Left colon (tissue), 1 donor: ENCODE measurements around a stretch of chr18.

DNA sequence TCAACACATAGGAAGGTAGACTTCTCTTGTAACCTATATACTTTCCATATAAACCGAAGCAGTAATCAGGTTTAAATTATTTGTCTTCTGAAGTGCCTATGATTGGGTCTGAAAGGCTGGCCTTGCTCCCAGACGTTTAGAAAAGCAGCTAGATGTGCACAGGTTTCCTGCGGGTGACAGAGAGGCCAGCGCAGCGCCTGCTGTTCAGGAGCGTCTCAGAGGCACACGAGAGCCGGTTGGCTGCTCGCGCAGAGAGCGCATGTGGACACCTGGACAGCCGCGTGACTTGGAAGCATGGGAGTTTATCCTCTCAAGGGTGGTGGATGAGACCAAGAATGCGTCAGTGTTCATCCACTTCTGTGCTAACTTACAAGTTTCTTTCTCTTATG lies 303.7 kb downstream of the PTGR3 start:
- PRO-cap, result no peak

- PRO-cap, result bidirectional peak, plus-strand start at chr18:74994769, minus-strand start at chr18:74994608
Observed at GRCh38 chr18:74994216-74994873, 214.6 kb downstream of the PTGR3 start.

DNA sequence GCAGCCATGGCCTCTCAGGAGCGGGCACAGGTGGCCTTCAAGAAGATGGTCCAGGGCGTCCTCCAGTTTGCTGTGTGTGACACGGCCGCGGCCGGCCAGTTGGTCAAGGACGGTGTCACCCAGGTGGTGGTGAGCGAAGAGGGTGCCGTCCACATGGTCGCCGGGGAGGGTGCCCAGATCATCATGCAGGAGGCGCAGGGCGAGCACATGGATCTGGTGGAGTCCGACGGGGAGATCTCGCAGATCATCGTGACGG lies 145.1 kb downstream of the PTGR3 start:
- PRO-cap, result no peak

DNA sequence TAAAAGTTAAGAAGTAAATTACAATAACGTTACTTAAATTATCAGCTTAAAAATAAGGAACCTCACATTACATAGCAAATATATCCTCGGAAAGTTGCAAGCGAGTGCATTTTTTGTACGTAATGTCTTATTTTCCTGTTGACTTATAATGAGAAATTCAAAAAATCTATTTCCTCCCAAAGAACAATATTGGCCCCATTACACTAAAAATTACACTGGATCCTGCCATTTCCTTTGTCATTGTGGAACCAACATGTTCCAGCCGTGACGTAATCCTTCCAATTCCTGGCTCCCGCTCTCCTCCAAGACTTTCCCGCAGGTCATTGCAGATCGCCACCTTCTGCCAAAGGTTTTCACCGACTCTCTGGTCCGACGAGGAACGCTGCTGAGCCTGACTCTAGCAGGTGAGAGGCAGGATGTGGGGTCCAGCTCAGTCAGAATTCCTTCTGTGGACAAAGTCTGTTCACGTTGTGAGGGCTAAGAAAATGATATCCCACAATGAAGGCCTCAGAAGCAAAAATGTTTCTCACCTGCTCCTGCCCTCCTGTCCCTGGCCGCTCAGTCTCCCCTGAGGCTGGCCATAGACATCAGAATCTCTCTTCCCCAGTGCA lies 38.0 kb downstream of the PTGR3 start:
- PRO-cap, result no peak

DNA sequence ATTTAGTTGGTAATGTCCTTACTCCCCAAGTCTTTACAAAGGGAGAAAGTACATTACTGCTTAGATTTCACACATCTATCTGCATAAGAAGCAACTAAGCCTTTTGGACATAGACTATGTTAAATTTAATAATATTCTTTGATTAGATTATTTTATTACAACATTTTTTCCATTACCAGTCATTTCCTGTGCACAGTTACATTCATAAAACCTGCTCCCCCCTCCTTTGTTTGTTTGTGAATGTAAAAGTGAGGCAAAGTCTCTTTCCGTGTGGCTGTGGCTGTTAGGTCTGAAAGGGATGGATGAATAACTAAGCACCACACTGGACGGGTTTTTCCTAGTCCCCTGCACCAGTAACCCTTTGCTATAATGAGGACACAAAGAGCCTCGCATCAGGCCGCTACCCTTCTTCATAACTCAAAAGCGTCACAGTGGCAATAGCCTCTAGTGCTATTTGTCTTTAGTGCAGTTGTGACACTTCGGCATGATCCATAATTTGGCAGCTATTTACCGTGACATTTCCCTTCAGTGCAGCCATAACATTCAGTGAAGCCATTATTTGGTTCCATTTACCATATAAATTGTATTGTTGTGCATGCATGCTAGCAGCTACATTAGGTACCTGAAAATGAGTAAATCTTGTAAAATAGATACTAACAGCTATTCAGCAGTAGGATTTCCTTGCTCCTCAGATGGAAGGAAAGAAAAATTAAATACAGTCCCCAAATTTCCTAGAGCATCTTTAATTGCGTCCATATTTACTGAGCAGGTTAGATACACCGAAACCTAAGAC lies 9.4 kb downstream of the PTGR3 start:
- PRO-cap, result no peak

GRCh38 chr18:75205436-75206029 lies 3.4 kb downstream of the PTGR3 start:
- PRO-cap, result no peak

- PRO-cap, result no peak
Observed at GRCh38 chr18:75216555-75217235, 6.1 kb downstream of the TSHZ1 start.

- PRO-cap, result no peak
Observed at GRCh38 chr18:75227585-75228316, 17.2 kb downstream of the TSHZ1 start.

GRCh38 chr18:75230571-75230951 lies 20.0 kb downstream of the TSHZ1 start:
- PRO-cap, result no peak

GRCh38 chr18:76396535-76397203 lies 98.4 kb downstream of the ZNF516 start:
- PRO-cap, result no peak

- PRO-cap, result no peak
Observed at GRCh38 chr18:76404441-76405196, 90.4 kb downstream of the ZNF516 start.

GRCh38 chr18:76446376-76446877 lies 48.6 kb downstream of the ZNF516 start:
- PRO-cap, result no peak

- PRO-cap, result no peak
Observed at GRCh38 chr18:76467168-76468582, 27.4 kb downstream of the ZNF516 start.

GRCh38 chr18:76483096-76484135 lies 11.6 kb downstream of the ZNF516 start:
- PRO-cap, result no peak

DNA sequence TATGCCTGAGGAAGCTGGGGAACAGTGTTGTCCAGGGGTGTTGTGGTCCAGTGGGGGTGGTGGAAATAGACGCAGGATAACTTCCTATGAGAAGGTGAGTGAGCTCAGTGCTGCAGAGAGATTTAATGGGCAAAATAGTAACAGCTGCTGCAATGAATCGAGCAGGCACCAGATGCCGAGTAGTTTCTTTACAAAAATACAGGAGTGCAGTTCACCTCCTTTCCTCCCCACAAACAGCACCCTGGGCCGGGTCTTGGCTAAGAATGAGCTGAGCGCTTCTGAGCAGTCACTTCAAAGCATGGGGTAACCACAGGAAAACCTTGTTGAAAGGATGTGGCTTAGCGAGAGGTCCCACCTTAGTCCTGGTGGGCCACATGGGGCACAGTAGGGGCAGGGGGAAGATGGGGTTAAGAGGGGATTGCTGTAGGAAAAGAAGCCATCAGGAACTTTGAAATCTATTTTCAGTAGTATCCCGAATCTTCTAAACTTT lies 101.2 kb upstream of the ZNF236 start:
- PRO-cap, result no peak

GRCh38 chr18:76821739-76822202 lies 586 bp upstream of the ZNF236 start:
- PRO-cap, result unidirectional peak, plus-strand start at chr18:76821836; bidirectional peak, plus-strand start at chr18:76822123, minus-strand start at chr18:76822050

GRCh38 chr18:76859367-76859845 lies 37.0 kb downstream of the ZNF236 start:
- PRO-cap, result no peak

DNA sequence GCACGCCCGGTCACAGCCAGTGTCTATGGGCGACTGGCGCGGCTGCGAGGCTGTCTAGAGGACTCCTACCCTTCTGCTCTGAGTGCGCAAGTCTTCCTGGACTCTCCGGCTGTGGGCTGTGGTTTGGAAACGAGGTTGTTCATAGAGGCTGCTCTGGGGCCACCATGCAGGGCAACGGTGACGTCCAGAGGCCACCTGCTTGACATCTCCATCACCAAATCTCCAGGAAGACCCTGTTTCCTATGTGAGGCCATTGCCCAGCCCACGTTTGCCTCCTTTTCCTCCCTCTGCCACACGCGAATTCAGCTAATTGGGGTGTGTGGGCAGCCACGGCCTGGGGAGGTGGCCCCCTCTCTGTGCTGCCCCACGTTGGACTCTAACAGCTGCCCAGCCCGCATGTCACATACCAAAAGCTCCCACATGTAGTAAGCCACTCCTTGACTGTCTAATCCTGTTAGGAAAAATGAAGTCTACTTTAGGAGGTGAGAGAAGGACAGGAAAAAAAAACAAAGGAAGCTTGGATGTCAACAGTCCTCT lies 153.1 kb downstream of the MBP start:
- PRO-cap, result no peak

GRCh38 chr18:76987767-76988811 lies 144.5 kb downstream of the MBP start:
- PRO-cap, result unidirectional peak, plus-strand start at chr18:76988123; bidirectional peak, plus-strand start at chr18:76988242, minus-strand start at chr18:76988149

DNA sequence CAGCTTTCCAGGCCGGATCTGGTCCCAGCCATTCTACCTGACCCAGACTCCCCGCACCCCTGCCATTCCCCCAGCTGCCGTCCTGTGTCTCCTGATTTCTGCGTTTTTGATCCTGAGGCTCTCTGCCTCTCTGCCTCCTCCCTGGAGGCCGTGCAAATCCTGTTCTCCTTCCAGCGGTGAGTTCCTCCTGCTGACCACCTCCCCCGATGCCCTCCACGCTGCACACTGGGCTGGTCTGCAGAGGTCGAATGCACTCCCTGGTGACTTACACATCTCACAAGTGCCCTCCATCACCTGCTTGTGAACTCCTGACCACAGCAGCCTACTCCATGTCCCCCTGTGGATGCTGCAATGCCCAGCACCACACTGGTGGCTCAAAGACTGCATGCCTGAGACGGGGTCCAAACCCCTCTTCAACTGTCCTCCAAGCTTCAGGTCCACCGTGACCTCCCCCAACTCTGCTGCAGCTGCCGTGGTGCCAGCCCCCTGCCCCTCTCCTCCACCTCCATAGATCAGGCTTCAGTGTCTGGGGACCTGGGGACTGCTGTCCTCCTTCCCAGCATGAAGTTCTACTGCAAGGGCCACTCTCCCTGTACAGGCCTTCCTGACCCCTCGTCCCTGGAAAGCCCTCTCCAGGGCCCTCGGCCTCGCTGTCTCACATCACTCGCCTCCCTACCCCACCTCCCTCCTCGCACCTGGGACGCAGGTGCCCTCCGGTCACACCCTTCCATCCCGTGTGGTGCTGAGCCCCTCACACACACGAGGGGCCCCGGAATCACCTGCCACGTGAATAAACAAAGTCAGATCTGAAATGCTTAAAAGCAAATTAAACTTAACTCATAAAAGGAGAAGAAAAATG lies 88.5 kb downstream of the MBP start:
- PRO-cap, result no peak